Bronchus fibroblast of lung (primary cell): Measurements from ENCODE around the genes SIRPB1 and TGM3.

DNA sequence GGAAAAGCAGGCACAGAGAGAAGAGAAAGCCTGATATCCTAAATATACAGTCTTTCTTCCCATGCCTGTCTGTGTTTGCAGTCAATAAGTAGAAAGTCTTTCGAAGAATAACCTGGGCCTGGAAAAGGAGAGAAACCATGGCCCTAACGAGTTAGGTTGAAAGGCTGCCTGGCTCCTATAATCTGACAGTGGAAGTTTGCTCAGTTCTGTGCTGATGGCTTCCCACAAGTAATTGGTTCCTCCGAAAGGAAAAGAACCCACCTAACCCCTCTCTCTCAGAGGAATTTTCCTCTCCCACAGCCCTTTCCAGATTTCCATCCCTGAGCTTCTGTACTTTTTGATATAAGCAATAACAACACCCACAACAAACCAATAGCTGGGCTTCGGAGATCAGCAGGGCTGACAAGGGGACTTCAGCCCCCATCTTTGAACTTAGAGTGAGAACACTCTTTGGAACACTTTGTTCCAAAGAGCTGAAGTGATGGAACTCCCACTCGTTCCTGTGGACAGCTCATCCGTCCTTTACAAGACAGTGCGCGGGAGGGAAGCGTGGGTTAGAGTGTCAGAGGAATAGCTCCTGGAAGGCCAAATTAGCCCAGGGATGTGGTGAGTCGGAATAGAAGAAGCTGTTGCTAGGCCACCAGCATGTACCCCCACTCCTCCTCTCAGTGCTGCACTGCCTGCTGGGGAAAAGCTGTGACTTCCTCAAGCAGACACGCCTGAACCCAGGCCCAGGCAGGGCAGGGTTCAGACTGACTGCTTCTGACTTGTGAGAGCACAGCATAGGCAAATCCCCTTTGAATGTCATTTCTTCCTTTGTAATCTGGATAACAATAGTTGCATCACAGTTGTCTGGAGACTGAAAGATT lies 1.8 kb downstream of the SDCBP2 start:
- RAMPAGE, long total RNA: no peak

DNA sequence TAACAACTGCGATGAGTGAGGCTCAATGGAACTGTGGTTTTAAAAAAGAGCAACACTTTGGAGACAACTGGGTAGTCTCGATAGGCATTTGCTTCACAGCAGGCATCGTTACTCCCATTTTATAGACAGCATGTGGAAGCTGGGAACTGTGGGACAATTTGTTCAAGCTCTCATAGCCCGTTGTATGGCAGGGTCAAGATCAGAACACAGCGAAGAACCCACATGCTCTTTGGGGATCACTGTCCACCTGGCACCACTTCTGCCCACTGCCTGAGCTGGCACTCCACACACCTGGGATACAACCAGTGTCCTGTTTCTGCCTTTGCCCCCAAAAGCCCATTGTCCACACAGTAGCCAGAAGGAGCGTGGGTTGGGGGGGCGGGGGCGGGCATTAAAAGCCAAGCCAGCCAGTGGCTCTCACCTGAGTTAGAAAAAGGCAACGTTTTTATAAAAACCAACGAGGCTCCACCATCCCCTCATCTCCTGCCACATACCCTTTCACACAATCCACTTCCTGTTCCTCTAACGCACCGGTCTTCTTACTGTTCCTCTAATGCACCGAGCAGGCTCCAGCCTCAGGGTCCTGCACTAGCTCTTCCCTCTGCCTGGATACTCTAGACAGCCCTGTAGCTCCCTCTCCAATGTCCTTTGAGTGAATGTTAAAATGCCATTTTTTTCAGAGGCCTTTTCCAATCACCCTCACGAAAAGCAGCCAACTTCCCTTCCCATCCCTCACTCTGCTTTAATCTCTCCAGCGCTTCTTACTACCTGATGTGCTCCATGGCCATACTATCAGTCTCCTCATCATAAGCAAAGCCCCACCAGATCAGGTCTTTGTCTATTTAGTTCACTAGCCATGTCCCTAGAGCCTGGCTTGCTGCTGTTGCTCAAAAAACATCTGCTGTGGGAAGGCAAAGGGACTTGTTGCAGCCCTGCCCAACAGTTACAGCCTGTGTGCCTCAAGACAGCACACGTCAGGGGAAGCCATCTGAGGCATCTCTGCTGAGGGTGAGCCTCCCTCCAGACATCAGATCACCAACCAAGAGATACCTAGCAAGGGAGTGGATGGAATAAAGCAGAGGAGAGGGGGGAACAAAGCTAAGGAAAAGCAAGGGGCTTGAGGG lies 4.1 kb downstream of the FKBP1A start:
- RAMPAGE, long total RNA: no peak

- RAMPAGE, long total RNA: no peak
These were observed 34.8 kb upstream of the FKBP1A start for GRCh38 chr20:1427344-1428320.

DNA sequence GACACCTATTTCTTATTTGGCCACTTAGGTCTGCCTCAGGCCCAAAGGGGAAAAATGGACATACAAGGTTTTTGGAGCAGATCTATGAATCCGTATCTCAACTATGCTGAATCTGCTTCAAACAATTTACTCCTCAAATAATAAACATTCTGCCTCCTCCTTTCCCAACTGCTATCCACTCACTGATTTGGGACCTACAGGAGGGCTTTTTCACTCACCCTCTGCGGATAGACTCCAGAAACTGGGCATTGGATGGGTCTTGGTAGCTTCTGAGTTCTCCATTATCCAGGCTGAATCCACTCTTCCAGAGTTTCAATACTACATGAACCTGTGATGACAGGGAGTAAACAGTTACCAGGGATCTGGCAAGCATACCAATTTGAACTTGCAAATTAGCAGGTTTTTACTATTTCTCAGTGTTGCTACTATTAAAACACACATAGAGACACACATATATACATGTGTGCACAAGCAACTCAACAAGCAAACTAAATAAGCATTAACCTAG lies 13.8 kb downstream of the NSFL1C start:
- RAMPAGE, long total RNA: no peak

GRCh38 chr20:1537537-1538138 lies 19.9 kb downstream of the SIRPD start:
- RAMPAGE, long total RNA: no peak

GRCh38 chr20:1619608-1620136 lies at the start of gene SIRPB1:
Gene SIRPB1, minus strand, starts transcription at chr20:1620009.
- RAMPAGE, long total RNA: no peak

- RAMPAGE, long total RNA: no peak
These were observed 118.3 kb upstream of the SIRPA start for GRCh38 chr20:1776391-1777774.

DNA sequence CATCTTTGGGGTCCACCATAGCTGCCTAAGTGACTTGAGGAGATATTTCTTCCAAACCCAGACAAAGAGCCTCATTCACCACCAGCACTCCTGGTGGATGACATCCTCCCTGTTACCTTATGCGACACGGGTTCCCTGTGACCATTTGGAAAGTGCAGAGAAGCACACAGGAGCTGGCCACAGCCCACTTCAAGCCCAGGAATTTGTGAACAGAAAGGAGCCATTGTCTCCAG lies 83.6 kb upstream of the SIRPA start:
- RAMPAGE, long total RNA: no peak

GRCh38 chr20:1832691-1833046 lies 62.5 kb upstream of the SIRPA start:
- RAMPAGE, long total RNA: no peak

DNA sequence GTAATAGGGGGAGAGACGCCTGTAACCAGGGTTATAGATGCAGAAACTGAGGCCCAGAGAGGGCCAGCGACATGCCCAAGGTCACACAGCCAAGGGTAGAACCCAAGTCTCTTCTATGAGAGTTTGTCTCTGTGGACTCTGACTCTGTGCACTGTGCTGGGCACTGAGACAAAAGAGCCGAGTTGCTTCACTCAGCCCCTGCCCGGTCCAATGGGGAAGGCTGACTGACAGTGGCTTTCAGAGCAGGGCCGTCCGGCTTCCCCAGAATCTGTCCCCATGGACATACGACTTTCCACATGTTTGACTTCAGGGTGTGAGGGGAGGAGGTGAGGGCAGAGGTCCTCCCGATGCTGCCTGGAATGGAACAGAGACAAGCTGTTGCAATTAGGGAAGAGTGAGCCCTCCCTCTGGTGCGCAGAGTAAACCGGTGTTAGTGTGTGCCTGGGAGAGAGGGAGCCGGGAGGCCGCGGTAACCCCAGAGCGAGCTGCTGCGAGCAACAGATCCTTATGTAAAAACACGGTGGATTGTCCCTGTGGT lies 484 bp downstream of the SIRPA start:
- RAMPAGE, long total RNA: no peak

GRCh38 chr20:1944335-1945739 lies 49.0 kb downstream of the PDYN start:
- RAMPAGE, long total RNA: no peak

DNA sequence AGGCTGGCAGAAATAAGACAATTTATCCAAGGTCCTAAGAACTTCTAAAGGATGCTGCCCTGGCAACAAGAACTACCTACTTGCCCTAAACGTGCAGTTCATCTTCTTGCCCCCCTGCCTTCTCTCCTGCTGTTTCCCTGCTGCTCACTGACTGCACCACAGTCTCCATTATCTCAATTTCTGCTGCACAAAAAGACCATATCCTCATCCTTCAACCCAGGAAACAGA lies 38.0 kb upstream of the PDYN start:
- RAMPAGE, long total RNA: no peak

- RAMPAGE, long total RNA: no peak
These were observed 42.2 kb downstream of the STK35 start for GRCh38 chr20:2143738-2144323.

- RAMPAGE, long total RNA: no peak
These were observed 58.8 kb upstream of the TGM3 start for GRCh38 chr20:2236922-2237420.

- RAMPAGE, long total RNA: no peak
These were observed 30.9 kb upstream of the TGM3 start for GRCh38 chr20:2264698-2265405.

DNA sequence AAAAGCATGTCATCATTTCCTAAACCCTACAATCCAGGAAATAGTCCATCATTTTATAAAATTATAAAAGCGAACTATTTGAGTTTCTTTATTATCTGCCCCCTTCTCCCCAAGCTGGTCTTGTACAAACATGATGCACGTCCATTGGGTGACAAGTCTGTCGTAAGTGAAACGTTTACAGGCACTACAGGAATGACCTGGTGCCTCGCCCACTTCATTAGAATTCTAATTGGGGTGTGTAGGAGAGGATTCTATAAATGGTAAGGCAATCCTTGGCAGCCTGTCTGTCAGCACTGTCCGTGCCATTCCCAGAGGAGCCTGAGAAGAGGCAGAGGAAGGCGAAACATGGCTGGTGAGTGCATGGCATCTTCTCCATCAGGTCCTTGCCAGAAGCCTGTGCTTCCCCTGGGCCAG lies at the start of gene TGM3:
TSS of gene TGM3 (plus strand) at position 283 of the 414 bp plus-strand sequence.
- RAMPAGE, long total RNA: no peak

- RAMPAGE, long total RNA: no peak
These were observed 10.0 kb downstream of the TGM3 start for GRCh38 chr20:2305702-2306342.

GRCh38 chr20:2439075-2439640 lies 31.4 kb downstream of the SNRPB start:
- RAMPAGE, long total RNA: no peak

GRCh38 chr20:2558771-2559330 lies 22.5 kb downstream of the TMC2 start:
- RAMPAGE, long total RNA: no peak

- RAMPAGE, long total RNA: no peak
These were observed 2.6 kb downstream of the NOP56 start for GRCh38 chr20:2654632-2655774.